Neuron (in vitro differentiated cells): ENCODE measurements around a stretch of chr13.

GRCh38 chr13:27957038-27957306 is 12.1 kb downstream of the CDX2 start:
- PRO-cap, result no peak

- PRO-cap, result no peak
Observed at GRCh38 chr13:27976741-27977353, 7.7 kb upstream of the CDX2 start.

DNA sequence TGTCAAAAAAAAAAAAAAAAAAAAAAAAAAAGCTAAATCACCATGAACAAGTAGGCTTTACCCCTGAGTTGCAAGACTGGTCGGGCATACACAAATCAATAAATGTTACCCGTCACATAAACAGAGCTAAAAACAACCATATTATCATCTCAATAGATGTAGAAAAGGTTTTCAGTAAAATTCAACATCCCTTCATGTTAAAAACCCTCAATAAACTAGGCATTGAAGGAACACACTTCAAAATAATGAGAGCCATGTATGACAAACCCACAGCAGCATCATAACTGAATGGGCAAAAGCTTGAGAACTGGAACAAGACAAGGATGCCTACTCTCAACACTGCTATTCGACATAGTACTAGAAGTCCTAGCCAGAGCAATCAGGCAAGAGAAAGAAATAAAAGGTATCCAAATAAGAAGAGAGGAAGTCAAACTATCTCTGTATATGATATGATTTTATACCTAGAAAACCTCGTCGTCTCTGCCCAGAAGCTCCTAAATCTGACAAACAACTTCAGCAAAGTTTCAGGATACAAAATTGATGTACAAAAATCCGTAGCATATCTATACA is 18.7 kb downstream of the PAN3 start:
- PRO-cap, result no peak

DNA sequence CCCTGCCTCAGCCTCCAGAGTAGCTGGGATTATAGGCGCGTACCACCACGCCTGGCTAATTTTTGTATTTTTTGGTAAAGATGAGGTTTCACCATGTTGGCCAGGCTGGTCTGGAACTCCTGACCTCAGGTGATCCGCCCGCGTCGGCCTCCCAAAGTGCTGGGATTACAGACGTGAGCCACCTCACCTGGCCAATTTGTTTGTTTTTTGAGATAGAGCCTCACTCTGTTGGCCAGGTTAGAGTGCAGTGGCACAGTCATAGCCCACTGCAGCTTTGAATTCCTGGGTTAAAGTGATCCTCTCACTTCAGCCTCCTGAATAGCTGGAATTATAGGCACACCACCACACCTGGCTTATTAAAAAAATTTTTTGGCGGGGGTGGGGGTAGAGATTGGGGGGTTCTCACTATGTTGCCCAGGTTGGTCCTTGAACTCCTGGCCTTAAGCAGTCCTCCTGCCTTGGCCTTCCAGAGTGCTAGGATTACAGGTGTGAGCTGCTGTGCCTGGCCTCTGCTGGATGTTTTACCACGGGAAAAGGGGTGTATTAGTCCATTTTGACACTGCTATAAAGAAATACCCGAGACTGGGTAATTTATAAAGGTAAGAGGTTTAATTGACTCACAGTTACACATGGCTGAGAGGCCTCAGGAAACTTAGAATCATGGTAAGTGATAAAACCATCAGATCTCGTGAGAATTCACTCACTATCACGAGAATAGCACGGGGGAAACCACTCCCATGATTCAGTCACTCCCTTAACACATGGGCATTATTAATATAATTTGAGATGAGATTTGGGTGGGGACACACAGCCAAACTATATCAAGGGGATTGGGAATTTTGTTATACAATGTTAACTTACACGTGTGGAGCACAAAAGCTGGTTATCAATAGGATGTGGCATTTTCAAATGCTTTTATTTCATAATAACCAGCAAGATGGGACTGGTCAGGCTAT is 52.0 kb downstream of the PAN3 start:
- PRO-cap, result no peak

- PRO-cap, result unidirectional peak, plus-strand start at chr13:28355797
Observed at GRCh38 chr13:28355605-28356390, 139.1 kb downstream of the FLT1 start.

DNA sequence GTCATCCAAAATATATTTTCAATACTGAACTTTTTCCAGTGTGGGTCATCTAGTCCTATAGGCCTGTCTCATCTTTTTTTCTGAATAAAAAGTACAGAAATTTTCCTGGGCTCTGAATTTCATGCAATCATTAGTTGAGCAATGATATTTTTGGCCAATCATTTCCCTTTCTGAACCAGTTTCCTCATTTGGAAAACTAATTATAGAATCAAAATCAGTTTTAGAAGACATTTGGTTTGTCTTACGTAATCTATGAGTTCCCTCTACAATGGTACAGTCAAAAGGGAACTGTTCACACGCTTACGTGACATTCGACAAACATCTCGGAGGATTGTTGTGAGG is 27.0 kb downstream of the FLT1 start:
- PRO-cap, result no peak

DNA sequence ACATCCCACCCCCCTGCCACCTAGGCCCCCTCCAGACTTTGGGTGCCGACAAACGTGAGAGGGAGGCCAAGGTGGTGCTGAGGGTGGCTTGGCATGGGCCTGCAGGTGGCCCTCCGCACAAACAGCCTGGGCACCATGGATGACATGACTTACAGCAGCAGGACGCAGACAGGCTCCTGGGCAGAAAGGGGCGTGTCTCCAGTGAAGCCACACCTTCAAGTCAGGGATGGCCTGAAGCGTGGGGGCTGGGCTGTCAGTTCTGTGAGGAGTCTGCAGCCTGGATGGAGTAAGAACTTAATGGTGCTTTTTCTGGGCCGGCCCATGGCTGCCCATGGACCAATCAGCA is 25.3 kb downstream of the POMP start:
- PRO-cap, result no peak

DNA sequence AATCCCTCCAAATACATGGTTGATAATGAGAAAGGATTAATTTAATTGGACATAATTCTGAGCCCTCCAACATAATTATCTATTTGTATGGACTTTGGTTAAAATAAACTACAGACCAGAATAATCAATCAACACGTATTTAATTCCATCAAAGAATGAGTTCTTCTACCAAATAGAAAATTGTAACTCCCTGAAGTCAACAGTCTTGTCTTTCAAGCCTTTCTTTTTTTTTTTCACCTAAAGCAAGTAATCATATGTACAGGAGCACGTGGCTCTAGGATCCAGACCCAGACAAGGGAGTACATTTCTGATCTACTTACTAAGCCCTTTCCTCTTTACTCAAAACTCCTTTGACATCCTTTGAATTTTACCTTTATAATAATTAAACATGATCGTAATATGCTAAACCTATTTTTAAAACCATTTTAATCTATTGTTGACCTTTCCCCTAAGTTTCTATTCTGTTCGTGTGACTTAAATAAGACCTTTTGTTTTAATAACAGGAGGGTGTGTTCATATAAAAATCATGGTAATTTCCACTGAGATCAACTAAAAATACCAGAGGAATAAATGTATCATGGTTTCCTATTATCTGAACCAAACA is 1.8 kb downstream of the SLC7A1 start:
- PRO-cap, result no peak

- PRO-cap, result no peak
Observed at GRCh38 chr13:29758491-29759259, 91.7 kb downstream of the UBL3 start.

DNA sequence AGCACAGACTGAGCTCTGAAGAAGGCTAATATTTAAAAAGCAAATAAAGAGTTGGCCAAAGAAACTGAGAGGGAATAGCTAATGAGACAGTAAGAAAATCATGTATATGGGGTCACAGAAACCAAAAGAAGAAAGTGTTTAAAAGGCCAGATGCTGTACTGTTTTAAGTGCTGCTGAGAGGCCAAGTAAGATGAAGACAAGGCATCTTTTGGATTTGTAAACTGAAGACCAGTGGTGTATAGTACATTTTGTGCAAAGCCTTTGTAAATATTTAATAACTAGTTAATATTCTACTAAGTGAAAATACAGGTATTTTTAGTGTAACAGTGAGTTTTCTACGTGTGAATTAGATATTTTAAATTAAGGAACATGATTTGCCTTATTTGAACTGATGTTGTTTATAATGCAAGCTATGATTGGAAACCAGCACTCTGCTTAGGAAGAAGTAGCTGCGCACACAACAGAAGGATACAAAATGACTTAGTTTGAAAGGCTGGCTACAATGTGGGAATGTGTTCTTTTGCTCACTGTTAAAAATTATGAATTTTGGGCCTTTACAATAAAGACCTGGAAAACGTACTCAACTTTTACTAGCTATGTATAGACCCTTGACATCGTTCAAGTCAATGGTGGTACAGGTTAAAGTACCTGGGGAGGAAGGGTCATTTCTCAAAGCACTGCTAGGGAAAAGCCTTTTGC is 39.9 kb downstream of the UBL3 start:
- PRO-cap, result no peak

- PRO-cap, result no peak
Observed at GRCh38 chr13:29935309-29936110, 85.1 kb upstream of the UBL3 start.

- PRO-cap, result no peak
Observed at GRCh38 chr13:30182119-30182495, 125.2 kb downstream of the KATNAL1 start.

DNA sequence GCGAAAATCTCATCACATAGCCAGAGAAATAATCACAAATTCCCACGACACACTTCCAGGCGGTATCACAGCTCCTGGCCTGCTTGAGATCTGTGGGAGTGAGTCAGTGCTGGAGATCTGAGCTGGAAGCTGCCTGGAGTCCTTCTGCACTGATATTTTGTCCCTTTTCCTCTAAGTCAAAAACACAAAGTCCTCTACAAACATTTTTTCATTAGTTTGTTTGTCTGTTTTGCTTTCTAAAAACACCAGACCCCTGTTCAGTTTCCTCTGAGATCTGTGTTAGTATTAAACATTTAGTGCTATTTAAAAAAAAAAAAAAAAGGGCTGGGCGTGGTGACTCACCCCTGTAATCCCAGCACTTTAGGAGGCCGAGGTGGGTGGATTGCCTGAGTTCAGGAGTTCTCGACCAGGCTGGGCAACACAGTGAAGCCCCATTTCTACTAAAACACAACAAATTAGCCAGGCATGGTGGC is 12.3 kb upstream of the UBE2L5 start:
- PRO-cap, result no peak

GRCh38 chr13:30421118-30421502 is 1.2 kb upstream of the UBE2L5 start:
- PRO-cap, result bidirectional peak, plus-strand start at chr13:30421273, minus-strand start at chr13:30421208

DNA sequence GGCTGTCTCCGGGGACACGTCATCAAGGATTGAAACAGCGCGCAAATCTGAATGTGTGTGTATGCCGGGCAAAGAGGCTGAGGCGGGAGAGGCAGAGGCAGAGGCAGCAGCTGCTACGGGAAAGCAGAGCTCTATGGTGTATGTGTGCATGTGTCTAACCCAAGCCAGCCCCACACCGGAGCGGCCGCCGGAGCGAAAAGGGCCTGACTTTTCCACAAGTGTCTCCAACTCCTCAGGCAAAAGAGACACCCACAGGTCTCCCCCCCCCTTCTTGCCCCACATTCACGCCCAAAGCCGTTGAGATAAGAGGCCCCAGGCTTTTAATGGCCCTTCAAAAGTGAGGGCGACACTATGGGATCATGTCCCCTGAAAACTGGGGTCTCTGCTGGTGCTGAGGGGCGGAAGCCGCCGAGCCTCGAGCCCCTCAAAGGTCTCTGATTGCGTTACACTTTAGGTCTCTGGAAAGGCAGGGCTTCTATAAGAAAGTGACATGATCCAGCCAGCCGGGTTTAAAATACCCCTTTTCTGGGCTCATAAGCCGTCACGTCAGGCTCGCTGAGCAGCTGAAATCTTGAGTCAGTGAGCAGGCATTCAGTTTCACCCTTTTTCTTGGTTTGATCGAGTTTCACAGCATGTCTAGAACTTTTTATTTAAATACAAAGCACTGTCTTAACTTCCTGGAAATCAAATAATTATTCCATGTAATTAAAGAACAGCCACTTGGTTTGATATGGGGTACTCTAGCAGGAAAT is 478 bp upstream of the HMGB1 start:
- PRO-cap, result bidirectional peak, plus-strand start at position 71 of the sequence, minus-strand start outside the sequence

GRCh38 chr13:30745932-30746316 is 10.6 kb downstream of the ALOX5AP start:
- PRO-cap, result no peak

DNA sequence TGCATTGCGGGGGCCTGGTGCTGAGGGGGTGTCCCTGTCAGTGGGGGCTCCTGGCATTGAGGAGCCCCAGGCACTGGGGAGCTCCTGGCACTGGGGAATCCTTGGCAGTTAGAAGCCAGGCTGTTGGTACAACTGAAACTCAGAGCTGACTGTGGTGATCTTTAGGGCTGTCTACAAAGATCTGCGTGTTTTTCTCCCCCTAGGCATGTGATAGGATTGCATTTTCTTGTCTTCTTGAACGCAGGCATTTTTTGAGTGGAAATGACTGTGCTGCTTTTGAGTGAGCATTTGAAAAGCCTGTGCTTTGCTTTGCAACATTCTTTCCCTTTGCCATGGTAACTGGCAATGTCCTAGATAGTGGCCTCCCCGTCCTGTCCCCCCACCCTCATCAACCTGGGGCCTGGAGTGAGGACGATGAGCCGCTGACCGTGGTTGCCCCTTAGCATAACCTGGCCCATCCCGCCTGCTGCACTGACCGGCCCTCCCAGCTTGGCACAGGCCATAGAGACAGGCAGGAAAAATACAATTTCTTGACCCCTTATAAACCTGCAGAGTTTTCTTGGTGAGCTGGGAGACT is 72.0 kb upstream of the MEDAG start:
- PRO-cap, result no peak

DNA sequence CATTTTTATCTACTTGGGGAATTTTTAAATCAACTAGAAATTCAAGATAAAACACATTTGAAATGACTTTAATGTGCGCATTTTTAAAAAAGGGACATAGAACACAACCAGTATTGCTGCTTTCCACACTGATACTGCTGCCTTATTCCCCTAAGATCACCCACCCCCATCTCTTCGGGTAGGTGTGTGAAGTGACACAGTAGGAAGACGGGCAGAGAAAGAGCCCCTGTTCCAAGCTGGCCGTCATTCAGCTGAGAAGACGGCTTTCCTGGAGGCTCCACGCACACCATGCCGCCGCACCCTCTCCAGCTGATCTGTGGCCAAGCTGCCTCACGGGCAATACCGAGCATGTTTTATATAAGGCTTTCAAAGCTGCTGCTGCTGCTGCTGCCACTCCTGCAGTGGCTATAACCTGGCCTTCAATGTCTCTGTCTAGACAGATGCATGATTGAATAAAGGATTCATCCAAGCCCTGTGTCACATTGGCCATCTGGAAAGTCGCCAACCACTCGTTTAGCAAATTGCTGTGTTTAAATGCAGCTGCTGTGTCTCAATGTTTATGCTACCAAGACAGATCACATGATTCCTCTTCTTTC is 114.1 kb downstream of the TEX26 start:
- PRO-cap, result bidirectional peak, plus-strand start outside the sequence, minus-strand start at position 316 of the sequence

DNA sequence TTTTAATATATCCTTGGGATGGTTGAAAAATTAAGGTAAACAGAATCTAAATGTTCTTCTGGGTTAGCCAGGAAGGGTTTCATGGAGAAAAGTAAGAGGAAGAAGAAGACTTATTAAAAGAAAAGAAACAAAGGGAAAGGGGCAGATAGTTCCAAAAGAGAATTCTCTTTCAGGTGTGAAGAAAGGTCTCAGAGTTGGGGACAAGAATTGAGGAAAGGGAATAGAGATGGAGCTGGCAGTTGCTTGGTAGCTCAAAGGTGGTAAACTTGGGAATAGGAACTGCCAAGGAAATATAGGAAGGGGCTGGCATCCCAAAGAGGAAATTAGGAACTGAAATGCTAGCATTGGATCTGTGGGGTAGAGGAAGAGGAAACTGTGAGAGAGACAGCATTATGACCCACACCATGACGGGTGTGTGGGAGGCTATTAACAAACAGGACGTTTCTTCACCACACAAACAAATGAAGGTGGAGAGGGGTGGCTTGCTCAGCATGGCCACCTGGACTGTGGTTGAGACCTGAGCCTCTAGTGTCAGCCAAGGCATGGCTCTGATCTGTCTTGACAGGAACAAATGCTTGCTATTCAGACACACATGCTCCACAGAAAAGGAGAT is 178.0 kb downstream of the B3GLCT start:
- PRO-cap, result no peak

DNA sequence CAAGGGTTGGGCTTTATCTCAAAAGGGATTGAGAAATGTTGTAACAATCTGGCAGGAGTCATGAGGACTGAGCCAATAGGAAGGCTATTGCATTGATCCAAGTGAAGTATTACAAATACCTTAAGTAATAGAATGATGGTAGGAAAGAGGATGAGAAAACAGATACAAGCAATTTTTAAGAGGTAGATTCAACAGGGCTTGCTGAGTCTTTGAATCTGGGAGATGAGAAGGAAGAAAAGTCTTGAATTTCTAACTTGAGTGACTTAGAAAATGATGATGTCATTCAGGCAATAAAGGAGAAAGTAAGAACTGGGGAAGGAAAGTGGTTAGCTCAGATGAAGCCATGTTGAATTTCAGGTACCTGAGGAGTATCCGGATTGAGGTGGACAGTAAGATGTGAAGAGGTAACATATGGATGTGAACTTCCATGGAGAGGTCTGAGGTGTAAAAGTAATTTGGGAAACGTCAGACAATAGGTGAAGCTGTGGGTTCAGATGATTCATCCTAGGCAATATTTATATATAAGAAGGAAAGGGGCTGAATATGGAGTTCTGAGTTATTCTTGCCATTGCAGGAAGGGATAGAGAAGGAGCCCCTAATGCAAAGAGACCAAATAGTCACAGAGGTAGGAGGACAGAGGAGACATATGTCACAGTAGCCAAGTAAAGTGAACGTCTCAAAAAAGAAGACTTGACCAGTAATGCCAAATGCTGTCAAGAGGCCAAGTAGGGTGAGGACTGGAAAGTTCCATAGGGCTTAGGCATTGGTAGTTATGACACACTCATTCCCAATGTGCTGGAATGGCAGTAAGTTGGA is 15.3 kb upstream of the FRY start:
- PRO-cap, result no peak